LHCN-M2 (cell line): Measurements from ENCODE around the gene SERBP1.

- RAMPAGE, long total RNA: no peak
Measured at GRCh38 chr1:66271825-66272575, 262.0 kb upstream of the SGIP1 start.

- RAMPAGE, long total RNA: no peak
Measured at GRCh38 chr1:66295713-66296268, 238.2 kb upstream of the SGIP1 start.

DNA sequence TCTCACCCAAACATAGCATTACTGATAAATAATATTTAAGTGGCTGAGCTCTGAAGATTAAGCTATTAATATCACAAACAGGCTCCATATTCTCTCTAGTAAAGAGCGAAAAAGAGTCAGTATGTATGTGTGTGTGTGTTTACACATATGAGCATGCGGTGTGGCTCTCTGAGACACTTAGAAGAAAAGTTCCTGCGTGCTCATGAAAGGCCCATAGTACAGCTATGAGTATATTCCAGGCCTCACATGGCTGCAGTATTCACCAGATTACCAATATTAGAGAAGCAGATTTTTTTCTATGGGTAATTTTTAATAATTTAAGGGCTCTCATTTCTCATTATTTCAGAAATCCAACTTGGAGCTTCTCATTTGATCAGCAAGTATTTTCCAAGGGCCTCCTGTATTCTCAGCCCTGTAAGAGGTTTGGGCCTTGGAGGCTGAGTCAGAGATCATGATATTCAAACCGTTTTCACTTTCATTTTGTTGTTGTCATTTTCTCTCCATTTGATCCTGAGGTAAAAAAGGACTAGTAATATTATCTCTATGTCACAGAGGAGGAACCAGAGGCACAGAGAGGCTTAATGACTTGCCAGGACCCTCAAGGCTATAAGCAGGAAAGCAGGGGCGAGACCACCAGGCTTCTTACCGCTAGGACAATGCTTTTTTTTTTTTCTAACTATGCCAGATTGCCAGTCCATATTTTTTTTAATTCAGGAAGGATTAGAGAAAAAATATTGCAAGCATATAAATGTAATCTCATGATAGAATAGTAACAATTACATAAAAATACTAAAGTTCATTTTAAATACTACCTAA is 232.8 kb upstream of the SGIP1 start:
- RAMPAGE, long total RNA: no peak

GRCh38 chr1:66334332-66334755 is 199.6 kb upstream of the SGIP1 start:
- RAMPAGE, long total RNA: no peak

DNA sequence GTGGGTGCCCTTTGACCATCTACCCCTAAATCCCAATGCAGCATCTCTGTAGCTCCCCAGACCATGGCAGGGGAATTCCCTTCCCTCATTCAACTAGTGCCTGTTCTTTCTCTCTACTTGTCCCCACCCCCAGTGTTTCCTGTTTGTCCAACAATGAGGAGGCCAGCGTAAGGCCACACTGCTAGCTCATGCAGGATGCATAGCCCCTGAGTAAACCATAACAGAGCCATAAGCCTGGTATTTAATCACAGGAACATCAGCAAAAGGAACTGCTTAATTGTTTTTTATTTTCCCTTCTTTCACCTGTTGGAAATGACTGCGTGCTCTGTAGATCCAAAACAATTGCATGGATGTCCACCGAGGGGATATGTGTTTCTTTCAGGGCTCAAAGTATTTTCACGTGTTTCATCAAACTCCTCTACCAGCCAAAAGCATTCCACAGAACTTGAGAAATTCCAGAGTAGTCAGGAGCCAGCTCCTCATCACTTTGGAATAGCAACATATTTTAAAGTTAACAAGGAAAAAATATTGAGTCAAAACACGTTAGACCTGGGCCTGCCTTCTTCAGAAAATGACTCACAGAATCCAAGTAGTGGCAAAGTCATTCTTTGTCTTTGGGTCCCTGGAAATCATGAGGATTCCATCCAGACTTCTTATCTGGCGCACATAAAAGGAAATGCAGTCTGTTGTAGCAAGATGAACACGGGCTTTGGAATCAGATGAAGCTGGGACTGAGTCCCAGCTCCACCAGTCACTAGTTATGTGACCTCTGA is 162.5 kb upstream of the SGIP1 start:
- RAMPAGE, long total RNA: no peak

GRCh38 chr1:66372170-66373156 is 161.5 kb upstream of the SGIP1 start:
- RAMPAGE, long total RNA: no peak

DNA sequence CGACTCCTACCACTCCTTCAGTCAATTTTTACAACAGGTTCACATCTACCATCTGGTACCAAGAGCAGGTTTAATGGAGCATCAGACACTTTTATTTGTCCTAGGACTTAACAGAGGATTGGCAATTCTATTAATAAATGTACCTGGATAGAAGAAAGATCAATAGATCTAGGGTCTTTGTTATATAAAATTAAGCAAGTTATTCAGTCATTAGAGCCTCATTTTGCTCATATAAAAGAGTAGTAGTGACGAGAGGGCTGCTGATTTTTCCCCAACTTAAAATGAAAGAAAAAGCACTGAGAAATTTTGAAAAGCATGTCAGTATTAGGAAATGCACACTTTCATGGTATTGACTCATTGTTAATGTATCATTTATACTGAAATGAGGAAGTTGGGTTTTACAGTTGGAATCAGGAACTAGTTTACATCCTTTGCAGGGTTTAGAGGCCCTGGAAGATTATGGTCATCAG is 95.1 kb upstream of the SGIP1 start:
- RAMPAGE, long total RNA: no peak

GRCh38 chr1:66481039-66481708 is 52.8 kb upstream of the SGIP1 start:
- RAMPAGE, long total RNA: no peak

DNA sequence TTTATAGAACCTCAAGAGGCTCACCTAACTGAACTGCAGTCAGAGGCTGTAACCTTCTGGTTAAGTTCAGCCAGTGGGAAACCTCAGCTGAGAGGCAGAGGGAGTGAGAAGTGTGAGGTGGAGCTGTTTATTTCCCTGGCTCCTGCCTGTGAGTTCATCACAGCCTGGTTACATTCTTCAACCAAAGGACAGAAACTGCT is 22.1 kb downstream of the DYNLT5 start:
- RAMPAGE, long total RNA: no peak

- RAMPAGE, long total RNA: no peak
Measured at GRCh38 chr1:67019331-67020193, 34.4 kb downstream of the SLC35D1 start.

GRCh38 chr1:67426080-67426414 is 4.2 kb downstream of the SERBP1 start:
- RAMPAGE, long total RNA: no peak

DNA sequence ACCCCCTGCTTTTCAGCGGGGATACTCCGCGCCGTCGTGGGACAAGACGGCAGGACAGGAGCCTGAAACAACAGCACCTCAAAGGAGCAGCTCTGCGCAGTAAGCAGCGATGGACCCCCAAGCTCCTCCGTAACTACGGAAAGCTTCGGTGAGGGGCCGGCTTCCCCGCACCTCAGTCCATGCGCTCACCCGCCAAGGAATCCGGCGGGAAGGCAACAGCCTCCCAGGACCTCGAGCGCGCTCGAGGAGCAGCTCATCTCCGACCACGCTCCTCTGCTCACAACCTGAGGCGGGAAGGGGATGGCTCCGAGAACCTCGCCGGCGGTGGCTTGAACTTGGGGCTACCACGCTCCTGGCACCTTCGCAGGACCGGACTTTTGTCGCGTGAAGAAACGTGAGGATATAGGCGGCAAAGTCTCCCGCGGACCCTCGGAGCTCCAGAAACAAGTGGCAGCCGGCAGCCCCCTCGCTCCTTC is 692 bp downstream of the SERBP1 start:
- RAMPAGE, long total RNA: no peak

DNA sequence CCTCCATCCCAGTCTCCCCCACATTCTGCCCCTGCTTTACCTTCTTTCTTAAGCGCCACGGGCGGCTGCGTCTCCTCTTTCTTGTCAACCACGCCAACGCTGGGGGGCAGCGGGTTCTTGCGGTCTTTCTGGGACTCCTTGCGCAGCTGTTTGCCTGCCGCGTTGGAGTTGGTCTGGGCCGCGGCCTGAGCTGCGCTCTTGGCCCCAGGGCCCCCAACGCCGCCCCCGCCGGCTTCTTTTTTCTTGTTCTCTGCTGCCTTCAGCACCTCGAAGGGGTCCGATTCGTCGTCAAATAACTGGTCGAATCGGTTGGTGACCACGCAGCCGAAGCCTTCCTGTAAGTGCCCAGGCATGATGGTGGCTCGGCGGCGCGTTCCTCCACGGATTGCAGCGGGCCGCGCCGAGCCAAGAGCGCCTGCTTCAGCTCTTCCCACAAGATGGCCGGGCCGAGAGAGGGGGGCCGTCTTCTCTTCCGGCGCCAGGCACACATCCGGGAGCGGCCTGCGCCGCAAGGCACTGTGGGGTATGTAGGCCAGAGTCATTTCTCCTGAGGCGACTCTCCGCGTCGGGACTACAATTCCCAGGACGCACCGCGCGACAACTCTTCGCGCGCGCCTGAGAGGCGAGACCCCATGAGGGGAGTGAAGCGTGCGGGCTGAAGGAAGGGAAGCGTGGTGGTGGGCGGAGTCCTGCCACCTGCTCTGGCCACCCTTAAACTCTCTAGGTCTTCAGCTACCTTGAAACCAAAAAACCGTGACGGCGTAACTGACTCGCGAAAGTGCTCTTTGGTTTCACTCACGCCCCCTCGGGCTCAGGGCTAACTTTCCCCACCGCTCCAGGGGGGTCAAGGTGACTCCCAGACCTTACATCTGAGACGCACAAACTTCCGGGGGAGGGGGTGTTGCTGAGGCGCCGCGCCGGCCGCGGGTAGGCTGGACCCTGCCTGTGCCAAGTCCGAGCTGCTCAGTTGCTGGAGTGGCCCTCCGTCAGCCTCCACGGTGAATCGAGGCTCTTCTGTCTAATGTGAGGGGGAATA is at the start of gene SERBP1:
Gene SERBP1, minus strand, starts transcription at position 455 of the 1,036 bp plus-strand sequence.
- RAMPAGE, long total RNA: start-site peak on the minus strand centred at position 442 of the sequence, 30 bp wide, 856 reads

GRCh38 chr1:67612849-67613279 is 72.1 kb upstream of the GADD45A start:
- RAMPAGE, long total RNA: no peak

DNA sequence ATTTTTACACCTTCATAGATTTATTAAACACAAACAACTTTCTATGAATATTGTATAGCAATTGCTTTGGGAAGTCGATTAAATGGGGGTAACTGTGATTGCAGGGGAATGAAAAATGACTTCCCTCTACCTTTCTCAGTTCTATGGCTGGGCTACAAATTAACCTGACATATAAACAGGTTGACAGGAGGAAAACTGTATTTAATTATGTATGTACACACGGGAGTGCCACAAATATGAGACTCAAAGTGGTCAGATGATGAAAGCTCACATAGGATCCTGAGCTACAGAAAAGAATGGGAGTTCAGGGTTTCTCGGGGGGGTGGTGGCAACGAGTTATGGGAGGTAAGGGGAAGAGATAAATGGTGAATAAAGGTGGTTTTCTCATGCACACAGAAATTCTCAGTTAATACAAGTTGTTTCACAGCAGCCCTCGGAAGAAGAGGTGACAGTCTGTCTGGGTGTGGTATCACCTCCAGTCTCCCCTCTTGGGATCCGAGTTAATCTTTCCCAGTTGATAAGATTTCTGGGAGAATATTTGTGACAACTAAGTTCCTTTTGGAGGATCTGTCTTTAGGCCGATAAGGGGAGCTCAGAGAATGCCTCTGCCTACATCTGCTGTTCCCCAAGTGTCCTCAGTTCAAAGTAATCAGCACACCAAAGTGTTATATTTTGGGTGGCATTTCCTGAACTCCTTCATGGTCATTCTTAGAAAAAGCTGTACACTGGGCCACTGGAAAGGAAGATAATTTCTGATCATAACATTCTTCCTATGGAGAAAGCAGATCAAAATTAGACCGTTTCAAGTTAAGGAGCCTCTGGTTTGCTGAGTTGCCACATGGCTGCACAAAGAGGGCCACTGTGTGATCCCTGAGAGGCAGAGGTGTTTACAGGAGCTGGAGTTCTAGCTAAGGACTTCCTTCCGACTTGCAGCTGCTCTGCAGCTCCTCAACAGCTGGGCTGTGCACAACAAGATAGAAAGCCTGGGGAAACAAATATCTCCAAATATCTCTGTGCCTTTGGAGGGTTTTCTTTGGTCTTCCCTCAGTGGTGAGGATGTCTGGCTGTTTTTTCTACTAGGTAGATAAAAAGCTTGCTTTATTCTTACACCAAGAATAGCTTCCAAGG is 26.5 kb downstream of the GADD45A start:
- RAMPAGE, long total RNA: no peak

- RAMPAGE, long total RNA: no peak
Measured at GRCh38 chr1:68174711-68175118, 57.6 kb downstream of the WLS start.

- RAMPAGE, long total RNA: no peak
Measured at GRCh38 chr1:68193800-68194216, 38.5 kb downstream of the WLS start.

GRCh38 chr1:68230281-68231375 is 1.7 kb downstream of the WLS start:
- RAMPAGE, long total RNA: no peak

DNA sequence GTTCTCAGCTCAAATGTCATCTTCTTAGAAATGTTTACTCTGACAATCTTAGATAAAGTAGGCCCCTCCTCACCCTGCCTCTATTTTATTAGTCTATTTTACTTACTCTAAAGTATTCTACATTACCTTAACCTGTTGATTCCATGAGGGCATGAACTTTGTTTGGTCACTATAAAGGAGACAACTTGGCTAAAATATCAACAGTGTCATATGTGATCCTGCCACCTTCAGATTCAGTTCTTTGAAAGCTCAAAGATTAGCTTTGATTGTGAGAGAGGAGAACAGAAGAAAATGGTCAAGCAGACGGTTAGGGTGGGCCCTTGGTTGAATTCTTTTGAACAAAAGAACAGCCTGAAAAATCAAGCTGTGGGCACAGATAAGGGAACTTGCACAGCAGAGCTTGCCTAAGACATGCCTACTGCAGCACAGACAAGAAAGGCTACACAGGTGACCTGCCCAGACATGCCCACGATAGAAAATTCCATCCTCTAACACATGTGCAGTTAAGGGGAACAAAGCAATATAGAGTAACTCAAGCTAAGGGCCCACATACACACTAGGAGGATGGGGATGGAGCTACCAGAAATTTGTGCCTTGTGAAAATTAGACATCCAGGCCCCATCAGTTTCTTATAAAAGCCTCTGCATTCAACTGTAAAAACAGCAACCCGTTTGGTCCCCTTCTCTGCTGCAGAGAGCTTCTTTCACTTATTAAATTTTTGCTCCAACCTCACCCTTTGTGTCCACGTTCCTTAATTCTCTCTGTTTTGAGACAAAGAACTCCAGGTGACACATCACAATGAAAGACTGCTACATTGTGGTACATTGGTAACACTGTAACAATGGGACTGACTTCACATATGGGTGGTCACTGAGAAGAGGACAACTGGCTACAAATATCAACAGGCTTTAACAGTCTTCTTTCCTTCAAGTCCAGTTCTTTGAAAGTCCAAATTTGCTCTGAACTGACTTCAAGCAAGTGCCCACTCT is 512.4 kb upstream of the LRRC7 start:
- RAMPAGE, long total RNA: no peak

DNA sequence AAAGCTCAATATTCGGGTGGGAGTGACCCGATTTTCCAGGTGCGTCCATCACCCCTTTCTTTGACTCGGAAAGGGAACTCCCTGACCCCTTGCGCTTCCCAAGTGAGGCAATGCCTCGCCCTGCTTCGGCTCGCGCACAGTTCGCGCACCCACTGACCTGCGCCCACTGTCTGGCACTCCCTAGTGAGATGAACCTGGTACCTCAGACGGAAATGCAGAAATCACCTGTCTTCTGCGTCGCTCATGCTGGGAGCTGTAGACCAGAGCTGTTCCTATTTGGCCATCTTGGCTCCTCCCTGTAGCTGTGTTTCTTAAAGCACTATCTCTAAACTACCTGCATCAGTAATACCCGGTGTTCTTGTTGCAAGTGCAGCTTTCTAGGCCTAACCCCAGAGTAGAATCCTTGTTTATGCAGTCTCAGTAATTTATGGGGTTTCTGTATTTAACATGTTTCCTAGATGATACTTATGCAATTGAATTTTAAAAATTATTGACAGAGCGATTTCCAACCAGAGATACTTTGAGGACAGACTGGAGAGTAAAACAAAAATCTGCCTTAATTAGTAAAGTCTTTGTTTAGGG is 447.4 kb upstream of the LRRC7 start:
- RAMPAGE, long total RNA: no peak